Colon Carcinoma Metastatic in the Lung (tissue), 2 donors: ENCODE measurements around a stretch of chr3.

DNA sequence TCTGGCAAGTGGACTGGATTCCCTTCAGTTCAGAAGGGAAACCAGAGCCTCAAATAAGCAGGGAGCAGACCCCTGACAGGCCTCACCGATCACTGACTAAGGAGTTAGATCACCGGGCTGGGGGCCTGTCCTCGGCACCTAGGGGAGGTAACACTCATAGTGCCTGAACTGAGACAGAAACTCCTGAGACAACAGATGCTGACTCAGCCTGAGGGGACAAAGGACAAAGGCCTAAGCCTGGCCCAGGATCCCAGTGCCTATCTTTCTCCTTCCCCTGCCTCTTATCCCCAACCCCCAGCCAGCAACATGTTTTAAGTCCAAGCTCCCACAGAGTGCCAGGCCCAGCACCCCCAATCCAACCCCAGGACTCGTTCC is 37.6 kb downstream of the ADCY5 start:
- PRO-cap, 2 experiments = no peak in any of the 2 experiments

DNA sequence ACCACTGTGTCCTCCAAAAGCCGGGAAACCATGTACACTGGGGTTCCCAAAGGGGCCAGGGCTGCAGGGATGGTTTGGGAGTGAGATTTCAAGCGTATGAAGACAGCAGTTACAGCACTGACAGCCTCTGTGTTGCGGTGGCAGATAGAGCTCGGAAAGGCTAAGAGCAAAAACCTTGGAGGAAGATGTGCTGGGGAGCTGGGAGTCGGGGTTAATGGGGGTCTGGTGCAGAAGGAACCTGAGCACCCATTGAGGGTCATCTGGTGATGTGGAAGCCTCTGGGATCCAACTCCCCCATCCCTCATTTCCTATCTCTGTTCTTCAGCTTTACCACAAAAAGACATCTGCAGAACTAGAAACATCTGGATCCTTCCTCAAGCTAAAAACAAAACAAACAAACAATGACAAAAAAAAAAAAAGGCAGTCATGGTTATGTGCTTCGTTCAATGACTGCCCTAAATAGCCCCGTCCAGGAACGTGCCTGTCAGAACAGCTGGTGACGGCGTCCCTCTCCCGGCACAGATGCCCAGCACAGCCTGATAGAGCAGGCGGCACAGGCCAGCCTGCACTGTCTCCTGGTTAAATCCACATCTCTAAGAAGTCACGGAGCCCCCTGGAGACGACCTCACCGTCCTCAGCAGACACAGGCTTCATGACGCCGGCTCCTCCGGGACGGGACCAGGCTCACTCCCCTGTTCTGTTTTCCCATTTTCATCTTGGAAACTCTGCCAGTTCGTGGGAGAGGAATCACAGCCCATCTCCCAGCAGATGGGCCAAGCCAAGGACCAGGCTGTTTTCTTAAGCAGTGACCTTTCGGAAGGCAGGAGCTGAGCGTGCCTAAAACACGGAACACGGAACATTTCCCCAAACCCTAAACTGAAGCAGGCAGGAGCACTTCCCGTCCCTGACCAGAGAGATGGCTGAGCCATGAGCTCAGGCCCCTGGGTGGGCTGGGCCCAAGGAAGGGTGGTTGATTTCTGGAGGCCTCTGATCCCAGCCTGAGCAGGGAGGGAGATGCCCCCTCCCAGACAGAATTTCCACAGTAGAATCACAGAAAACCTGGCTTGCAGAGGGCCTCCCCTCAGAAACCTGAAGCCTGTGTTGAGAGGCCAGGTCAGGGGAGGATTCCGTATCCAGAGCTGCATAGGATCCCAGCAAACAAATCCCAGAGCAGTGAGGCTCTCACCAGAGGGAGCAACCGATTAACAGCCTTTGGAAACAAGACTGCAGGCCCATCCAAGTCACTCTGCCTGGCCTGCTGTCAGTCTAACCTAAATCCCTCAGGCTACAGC is 36.0 kb downstream of the ADCY5 start:
- PRO-cap, 2 experiments = no peak in any of the 2 experiments

DNA sequence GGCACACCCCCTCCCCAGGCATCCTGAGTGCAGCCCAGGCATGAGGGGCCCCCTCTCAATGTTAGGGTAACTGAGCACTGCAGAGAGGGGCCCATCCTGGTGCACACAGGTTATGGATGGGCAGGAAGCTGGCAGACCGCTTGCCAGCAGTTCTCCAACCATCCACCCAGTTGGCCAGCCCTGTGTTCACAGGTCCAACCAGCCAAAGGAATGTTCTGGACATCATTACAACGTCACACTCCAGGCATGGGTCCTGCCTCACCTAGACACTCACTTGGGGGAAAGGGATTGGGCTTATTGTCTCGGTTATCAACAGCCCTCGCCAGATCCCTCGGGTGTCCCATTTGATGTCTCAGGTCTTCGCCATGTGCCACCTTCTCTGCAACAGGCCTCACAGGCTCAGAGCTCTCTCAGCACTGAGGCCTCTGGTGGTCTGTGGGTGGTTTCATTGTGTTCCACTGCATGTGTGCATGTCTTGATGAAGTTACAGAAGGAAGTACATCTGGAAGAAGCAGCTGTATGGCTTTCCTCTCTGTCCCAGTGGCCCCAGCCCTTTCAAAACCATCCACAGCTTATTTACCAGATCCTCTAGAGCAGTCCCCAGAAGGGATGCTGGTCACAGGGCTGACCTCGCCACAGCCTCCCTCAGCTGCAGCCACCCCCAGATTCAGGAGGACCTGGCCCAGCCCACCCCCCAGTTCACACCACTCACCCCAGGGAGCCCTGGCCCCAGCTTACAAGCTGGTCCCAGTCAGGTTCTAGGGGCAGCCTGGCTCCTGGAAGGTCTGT is 23.7 kb downstream of the ADCY5 start:
- PRO-cap, 2 experiments = no peak in any of the 2 experiments

GRCh38 chr3:123445823-123446420 is 3.0 kb downstream of the ADCY5 start:
- PRO-cap, 2 experiments = no peak in any of the 2 experiments

GRCh38 chr3:123586852-123587476 is 2.1 kb upstream of the HACD2 start:
- PRO-cap, 2 experiments = no peak in any of the 2 experiments

DNA sequence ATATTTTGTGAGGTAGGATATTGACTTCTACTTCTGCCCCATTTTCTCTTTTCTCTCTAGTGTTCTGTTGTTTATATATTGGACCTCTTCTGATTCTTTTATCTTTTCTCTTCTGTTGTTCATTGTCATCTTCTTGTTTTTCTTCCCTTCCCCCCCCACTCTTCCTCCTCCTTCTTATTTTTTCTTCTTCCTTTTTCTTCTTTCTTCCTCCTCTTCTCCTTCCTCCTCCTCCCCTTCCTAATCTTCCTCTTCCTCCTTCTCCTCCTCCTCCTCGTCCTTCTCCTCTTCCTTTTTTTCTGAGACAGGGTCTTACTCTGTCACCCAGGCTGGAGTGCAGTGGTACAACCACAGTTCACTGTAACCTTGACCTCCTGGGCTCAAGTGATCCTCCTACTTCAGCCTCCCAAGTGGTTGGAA is 15.0 kb upstream of the HACD2 start:
- PRO-cap, 2 experiments = no peak in any of the 2 experiments

DNA sequence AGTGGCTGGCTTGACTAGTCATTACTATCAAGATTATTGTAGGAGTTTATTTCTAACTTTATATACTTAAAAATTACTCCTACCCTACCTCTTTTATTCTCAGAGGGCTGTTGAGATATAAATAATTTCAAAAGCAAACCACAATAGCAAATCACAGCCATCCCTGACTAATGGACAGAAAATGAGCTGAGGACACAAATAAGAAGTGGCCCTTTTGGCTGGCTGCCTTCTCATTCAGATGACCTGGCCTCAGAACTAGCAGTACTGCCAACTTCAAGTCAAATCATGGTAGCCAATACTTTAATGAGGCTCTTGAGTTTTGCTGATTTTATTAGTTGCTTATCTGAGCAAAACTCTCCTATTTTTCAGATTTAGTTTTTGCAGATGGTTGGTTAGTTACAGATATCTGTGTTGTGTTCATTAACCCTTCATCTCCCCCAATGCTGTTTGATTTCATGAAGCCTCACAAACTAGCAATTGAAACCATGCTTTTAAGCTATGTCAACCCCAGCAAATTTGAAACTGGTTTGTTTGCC is 73.3 kb upstream of the HACD2 start:
- PRO-cap, 2 experiments = no peak in any of the 2 experiments

DNA sequence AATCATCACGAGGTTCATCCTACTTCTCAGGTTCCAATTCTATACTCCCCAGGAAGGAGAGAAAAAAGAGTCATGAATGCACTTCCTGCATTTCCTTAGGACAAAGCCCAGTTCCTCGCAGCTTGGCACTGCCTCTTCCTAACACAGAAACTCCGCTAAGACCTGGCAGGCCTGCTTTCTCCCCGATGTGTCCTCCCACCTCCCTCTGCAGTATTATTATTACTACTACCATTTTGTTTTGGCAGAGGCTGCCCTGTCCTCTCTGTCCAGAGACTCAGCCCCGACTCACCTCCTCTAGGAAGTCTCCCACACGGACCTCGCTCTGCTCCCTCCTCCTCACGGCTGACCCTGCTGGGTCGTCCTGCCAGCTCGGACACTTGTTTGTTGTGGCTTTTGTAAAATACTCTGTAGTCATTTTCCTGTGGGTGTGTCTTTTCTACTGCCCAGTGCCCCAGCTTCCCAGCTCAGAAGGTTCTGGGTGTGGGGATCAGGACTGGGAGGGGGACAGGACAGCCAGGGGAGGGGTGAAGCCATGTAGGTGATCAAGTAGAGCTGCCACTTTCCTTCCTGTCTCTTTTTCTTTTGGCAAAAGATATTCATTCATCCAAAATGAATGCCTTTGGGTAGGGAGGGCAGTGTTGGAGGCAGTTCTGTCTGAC is 107.3 kb upstream of the HACD2 start:
- PRO-cap, 2 experiments = no peak in any of the 2 experiments

GRCh38 chr3:123700703-123701788 is 116.2 kb upstream of the HACD2 start:
- PRO-cap, 2 experiments = peak in 2 of 2 experiments; most common plus-strand start chr3:123701347 (in 1); most common minus-strand start chr3:123701016 (in 1)

- PRO-cap, 2 experiments = peak in 2 of 2 experiments; most common plus-strand start chr3:123757523 (in 2)
Observed at GRCh38 chr3:123757122-123757698, 126.9 kb downstream of the MYLK start.

GRCh38 chr3:123946693-123947456 is 14.2 kb downstream of the CCDC14 start:
- PRO-cap, 2 experiments = no peak in any of the 2 experiments

GRCh38 chr3:123955840-123956400 is 5.1 kb downstream of the CCDC14 start:
- PRO-cap, 2 experiments = no peak in any of the 2 experiments

DNA sequence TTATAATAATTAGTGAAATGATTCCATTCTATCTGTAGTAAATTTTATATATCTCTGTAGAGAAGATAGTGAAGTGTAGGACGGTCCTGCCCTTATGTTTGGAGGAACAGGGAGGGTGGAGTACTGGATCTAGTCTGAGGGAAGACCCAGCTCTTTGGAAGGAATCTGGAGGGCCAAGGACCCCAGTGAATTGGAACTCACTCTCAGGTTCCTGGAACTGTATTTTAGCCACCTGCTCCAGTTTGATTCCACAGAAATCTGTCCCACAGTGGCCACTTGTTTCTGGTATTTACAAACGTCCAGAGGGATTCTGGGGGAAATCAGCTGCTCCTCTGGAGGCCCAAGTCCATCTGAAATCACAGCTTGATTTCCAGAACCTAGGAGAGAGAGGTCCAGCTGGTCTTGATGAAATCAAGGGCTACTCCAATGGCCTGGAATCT is 132.4 kb upstream of the UMPS start:
- PRO-cap, 2 experiments = no peak in any of the 2 experiments

DNA sequence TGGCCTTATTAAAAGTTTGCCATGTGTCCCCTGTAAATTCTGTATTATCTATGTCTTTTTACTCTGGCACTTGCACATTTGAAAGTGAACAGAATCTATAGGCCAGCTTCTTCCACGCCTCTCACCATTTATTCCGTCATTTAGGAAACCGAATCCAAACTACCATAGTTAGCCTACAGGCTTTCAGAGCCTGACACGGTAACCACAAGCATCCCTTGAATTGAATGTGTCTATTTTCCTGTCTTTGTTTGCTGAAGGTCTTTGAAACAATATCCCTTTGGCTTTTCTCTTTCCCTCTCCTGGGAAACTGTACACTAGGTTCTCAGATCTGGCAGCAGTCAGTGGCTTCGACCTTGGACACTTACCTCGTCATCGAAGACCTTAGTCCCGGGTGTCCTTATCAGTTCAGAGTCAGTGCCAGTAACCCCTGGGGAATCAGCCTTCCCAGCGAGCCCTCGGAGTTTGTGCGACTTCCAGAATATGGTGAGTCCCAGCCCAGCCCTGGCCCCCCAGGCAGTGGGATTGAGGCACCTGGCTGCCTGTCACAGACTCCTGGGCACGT is 30.6 kb upstream of the UMPS start:
- PRO-cap, 2 experiments = no peak in any of the 2 experiments

DNA sequence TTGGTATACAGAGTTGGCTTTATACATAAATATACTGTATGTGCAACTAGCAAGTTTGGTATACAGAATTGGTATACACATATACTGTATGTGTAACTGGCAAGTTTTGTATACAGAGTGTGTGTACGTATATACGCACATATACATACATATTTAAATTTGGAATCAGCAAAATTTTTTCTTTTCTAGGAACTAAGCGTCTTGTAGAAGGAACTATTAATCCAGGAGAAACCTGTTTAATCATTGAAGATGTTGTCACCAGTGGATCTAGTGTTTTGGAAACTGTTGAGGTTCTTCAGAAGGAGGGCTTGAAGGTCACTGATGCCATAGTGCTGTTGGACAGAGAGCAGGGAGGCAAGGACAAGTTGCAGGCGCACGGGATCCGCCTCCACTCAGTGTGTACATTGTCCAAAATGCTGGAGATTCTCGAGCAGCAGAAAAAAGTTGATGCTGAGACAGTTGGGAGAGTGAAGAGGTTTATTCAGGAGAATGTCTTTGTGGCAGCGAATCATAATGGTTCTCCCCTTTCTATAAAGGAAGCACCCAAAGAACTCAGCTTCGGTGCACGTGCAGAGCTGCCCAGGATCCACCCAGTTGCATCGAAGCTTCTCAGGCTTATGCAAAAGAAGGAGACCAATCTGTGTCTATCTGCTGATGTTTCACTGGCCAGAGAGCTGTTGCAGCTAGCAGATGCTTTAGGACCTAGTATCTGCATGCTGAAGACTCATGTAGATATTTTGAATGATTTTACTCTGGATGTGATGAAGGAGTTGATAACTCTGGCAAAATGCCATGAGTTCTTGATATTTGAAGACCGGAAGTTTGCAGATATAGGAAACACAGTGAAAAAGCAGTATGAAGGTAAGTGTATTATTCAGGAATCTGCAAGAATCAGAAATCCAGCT is 7.4 kb downstream of the UMPS start:
- PRO-cap, 2 experiments = no peak in any of the 2 experiments

GRCh38 chr3:124779682-124780185 is 49.5 kb downstream of the UMPS start:
- PRO-cap, 2 experiments = no peak in any of the 2 experiments

DNA sequence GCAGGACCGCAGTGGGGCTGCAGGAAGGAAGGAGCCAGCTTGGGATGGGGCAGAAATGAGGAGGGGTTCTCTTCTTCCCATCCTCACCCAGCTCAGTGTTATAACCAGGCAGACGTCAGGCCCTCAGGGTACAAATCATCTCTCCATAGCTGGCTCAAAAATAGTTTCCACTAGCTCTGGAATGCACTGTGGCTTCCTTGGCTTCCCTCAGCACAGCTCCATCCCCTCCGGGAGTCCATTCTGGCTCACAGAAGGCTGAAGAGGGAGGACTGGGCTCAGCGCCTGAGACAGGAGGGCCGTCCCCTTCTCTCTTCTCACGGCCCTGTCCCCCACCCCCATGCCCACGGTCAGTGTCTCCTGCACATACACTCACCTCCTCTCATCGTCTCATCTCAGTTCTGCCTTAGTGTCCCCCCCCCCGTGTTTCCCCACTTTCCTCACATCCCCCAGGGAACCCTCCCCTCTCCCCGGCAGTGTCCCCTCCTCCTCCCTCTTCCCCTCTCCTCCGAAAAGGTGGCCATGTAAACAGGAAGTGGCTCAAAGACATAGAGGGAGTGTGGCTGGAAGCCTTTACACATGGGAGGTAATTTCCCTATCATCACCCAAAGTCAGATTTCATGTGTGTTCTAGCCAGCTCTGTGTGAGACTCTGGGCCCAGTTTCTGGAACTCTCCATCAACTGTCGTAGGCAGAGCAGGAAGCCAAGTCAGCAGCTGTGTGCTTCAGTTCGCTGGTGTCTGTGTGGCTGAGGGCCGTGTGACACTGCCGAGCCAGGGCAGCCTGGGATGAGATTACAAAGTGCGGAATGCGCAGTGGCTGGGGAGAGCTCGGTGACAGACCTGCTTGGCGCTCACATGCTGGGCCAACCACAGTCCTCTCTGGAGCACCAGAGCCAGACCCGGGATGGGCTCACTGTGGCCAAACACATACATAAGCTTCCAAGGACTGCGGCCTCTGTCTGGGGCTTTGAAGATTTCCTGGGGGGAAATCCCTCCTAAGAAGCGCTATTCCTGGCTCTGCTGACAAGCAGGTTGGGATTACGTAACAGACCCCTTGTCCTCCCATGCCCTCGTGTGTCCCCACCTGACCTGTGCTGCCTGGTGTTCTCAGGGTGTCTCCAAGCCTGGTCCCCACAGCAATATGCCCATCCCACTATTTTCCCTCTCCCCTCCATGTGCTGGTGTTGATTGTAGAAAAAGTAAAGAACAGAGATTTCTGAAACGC is 50.5 kb downstream of the UMPS start:
- PRO-cap, 2 experiments = no peak in any of the 2 experiments

DNA sequence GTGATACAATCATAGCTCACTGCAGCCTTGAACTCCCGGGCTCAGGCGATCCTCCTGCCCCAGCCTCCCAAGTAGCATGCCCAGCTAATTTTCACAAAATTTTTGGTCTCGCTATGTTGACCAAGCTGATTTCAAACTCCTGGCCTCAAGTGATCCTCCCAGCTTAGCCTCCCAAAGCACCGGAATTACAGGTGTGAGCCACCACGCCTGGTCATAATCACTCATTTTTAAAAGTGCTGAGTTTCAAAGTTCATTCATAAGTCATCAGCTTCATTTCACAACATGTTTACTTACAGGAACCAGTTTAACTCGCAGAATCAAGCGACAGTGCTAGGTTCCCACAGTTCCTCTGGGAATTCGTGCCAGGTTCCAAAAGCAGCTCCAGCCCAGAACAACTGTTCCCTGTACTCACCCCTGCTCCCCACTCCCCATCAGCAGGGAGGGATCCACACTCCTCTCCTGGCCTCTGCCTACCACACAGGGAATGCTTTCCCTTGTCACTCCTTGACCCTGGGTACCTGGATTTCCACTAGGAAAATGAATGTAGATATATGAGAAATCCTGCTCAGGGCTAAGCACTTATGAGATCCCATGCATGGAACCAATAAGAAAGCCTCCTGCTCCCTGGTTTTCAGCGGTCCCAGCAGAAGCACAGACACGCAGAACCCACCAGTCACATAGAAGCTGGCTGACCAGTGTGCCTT is 72.5 kb downstream of the ITGB5 start:
- PRO-cap, 2 experiments = peak in 1 of 2 experiments; most common plus-strand start position 343 of the sequence (in 1)

DNA sequence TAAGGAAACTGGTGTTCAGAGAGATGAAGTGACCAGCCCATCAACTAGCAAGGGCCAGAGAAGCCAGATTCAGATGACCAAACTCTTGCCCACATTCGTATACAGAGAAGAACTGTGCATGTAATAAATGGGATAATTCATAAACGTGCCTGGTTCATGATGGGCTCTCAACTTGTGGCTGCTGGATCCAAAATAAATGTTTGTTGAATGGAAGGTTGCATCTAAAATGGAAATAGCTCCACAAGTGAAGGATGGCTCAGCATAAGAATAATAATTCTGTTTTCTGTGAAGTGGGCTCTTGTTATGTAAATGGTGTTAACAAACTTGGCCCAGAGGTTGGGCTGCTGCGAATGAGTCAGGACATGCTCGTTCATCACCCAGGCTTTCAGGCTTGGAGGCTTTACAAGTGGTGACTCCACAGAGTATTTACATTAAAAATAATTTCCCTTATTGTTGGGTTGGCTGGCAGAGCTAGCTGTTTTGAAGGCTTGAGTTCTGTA is 60.6 kb downstream of the ITGB5 start:
- PRO-cap, 2 experiments = no peak in any of the 2 experiments

DNA sequence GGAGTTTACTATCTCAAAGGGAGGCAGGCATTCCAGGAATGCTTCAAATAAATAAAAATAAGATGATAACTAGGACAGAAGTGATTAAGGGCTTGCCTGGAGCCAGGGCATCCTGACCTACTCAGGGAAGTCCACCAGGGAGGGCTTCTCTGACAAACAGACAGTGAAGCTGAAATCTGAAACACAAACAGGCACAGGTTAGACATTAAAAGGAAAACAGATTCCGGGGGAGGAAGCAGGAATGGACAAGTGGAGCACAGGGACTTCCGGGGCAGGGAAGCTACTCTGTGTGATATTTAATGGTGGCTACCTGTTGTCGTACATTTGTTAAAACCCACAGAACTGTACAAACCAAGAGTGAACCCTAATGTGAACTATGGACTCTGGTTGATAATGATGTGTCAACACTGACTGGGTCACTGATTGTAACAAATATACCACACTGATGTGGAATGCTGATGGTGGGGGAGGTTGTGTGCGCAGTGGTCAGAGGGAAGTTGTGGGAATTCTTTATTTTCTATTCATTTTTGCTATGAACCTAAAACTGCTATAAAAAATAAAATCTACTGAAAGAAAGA is 53.2 kb downstream of the ITGB5 start:
- PRO-cap, 2 experiments = no peak in any of the 2 experiments